Retinal pigment epithelial cell (primary cell): ENCODE measurements around the genes SULT1E1, SMR3A and AMTN.

DNA sequence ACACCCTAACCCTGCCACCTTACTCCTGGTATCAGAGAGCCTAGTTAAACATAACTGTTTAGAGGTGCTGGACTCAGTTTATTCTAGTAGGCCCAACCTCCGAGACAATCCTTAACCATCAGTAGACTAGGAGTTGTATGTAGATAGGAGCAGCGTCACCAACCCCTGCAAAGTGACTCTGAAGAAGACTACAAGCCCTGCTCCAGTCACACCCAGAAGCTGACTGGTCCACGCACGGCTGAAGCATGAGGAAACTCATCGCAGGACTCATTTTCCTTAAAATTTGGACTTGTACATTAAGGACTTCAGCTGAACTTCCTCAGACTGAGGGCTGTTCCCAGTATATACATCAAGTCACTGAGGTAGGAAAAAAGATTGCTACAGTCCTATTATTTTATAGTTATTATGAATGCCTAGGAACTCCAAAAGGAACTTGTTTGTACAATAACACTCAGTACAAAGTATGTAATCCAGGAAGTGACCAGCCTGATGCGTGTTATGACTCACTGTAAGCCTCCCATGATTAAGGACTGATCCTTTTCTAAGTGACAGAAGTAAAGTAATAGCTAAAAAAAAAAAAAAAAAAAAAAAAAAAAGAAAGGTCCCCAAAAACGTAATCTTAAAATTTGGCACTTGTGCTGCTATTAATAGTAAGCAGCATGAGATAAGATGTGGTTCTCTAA, 41.6 kb upstream of the UGT2B7 start:
- RRBS = no CpG with 5 or more reads among the region's 7 CpGs

- RRBS = no CpG with 5 or more reads among the region's 2 CpGs
Measured at GRCh38 chr4:69104901-69105153, 8.6 kb downstream of the UGT2B7 start.

DNA sequence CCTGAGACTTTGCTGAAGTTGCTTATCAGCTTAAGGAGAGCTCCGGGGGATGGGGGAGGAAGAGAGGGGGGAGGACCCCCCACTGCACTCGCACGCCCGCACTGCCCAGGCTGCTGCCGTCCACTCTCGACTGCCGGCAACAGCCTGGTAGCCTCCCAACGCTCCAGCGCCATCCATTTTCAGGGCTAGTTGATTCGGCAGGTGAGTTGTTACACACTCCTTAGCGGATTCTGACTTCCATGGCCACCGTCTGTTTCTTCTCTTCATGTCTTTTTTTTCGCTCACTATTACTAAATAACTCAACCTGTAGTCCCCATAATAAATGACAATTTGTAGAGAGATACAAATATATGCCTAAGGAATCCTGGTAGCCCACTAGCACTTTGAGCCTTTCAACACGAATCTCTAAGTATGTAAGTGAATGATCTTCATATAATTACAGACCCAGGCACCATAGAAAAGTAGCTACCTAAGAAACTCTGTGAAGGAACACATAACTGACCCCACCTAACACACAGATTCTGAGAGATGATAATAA, 64.9 kb downstream of the UGT2B4 start:
- RRBS = 97% methylated on average over 4 of the region's 14 CpGs

DNA sequence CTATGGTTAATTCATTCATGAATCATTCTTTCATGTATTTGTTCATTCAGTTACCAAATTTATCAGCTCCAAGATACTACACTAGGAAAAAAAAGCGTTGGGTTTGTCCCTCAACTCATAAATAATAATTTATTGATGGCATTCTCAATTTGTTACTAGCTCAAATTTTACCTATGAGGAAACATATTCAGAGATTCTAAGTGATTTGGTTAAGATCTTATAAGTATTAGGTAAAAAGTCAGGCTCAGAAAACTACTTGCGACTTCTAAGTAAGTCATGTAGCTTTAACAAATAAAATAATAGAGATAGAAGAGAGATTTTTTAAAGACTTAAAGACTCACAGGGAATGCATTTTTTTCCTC, 6.7 kb upstream of the SULT1B1 start:
- RRBS = no CpG with 5 or more reads among the region's 2 CpGs

DNA sequence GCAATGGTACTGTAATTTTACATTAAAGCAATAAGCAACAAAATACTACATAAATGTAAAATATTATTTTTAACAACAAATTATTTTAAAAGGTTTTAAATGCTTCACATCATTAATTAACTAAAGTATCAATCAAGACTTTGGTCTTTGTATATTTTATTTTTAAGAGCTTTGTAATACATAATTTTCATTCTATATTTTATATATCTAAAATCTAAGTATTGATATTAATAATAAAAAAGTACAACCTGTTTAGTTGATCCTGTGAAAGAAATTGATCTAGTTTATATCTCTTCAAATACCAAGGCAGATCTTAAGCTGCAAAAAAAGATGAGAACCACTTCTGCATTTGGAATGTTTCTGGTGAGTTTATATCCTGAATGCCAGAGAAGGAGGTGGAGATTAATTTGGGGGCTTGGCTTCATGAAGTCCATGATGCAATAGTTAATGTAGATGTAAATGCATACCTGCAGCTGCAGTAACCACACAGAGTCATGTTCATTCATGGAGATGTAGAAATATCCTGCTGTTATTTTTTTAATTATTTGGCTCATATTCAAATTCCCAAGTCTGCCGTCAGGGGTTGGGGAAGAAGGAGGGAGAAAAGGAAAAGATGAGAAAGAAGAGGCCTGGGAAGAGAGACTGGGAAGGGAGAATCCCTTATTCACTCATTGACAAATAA, at the start of gene SULT1E1:
SULT1E1 (minus strand) TSS at position 345 of the 682 bp plus-strand sequence.
- RRBS = no CpG with 5 or more reads among the region's 1 CpG

GRCh38 chr4:70197922-70198203, 2.3 kb downstream of the ODAM start:
- RRBS = no CpG with 5 or more reads among the region's 2 CpGs

DNA sequence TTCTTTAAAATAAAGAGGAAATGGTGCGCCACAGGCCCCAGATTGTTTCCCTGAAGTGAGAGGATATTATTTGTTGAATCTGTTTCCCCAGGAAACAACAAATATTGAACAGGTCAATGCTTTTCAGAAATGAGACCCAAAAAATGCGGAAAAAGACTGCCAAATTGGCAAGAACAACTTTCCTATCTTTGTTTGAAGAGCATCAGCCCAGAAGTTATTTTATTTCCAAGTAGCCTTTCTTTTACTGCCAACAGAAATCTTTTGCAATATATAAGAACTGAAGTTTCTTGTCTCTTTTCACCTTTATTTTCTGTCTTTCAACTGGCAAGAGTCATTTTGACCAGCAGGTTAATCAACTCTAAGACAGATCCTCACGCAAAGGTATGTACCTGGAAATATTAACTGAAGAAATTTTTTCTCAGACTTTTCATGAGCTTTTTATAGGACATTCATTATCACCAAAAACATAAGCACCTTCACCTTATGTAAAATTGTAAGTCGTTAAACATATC, at the start of gene SMR3A:
SMR3A (plus strand) TSS at position 299 of the 512 bp plus-strand sequence.
- RRBS = no CpG with 5 or more reads among the region's 4 CpGs

- RRBS = no CpG with 5 or more reads among the region's 3 CpGs
Measured at GRCh38 chr4:70518361-70518885, at the start of gene AMTN. AMTN (plus strand) TSS chr4:70518569.

- RRBS = no CpG with 5 or more reads among the region's 5 CpGs
Measured at GRCh38 chr4:70709409-70709857, 12.3 kb upstream of the RUFY3 start.

- RRBS = no CpG with 5 or more reads among the region's 5 CpGs
Measured at GRCh38 chr4:70844098-70844422, 4.4 kb upstream of the GRSF1 start.

GRCh38 chr4:71622413-71622929, 161.4 kb downstream of the GC start:
- RRBS = no CpG with 5 or more reads among the region's 1 CpG

GRCh38 chr4:72666821-72667447, 97.9 kb upstream of the ADAMTS3 start:
- RRBS = no CpG with 5 or more reads among the region's 11 CpGs

GRCh38 chr4:72896412-72897005, 173.0 kb downstream of the COX18 start:
- RRBS = no CpG with 5 or more reads among the region's 5 CpGs

DNA sequence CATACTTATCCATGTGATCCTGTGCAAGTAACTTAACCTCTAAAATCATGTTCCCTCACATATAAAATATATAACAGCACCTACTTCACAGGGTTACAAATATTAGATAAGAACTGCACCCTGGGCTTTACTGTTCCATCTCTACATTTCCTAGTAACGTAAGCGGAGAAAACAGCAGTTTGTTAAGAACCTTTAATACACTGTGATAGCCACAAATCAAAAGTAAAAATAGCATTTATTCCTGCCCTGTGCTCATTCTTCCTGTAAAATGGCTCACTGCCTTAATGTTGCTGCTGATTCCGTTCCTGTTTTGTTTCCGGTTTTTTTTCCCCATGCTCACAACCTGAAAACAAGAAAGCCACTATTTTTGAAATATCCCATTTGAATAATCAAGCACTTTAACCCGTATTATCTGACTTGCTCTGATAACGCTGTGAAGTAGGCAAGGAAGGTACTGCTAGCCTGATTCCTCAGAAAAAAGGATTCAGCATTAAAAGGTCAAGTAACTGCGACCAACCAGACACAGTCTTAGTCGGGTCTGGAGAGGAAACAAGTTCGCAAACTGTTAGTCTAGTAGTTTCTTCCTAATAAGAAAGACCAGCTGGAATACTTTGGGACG, 1.1 kb downstream of the COX18 start:
- RRBS = no CpG with 5 or more reads among the region's 10 CpGs

DNA sequence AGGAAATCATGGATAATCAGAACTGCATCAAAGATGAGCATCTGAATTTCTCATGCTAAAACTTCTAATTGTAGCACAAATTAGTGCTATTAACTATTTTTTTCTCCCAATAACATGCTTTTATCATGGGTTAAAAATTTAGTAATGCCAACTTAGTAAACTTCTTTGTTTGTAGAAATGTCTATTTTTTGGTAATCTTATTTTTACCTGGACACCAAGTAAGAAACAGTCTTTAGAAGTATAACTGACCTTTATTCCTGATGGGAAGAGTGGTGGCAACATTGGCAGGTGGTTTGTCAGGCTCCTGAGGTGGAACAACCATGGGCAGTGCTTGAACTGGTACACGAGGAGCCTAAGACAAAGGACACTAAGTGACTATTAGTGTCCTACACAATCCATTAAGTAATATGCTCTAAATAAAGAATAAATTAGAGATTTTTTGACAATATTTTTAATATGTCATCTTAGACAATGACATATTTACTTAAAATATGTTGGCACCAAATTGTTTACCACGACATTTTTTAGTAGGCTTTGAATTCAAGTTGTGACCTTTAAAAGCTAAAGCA, 72.1 kb upstream of the COX18 start:
- RRBS = no CpG with 5 or more reads among the region's 2 CpGs

DNA sequence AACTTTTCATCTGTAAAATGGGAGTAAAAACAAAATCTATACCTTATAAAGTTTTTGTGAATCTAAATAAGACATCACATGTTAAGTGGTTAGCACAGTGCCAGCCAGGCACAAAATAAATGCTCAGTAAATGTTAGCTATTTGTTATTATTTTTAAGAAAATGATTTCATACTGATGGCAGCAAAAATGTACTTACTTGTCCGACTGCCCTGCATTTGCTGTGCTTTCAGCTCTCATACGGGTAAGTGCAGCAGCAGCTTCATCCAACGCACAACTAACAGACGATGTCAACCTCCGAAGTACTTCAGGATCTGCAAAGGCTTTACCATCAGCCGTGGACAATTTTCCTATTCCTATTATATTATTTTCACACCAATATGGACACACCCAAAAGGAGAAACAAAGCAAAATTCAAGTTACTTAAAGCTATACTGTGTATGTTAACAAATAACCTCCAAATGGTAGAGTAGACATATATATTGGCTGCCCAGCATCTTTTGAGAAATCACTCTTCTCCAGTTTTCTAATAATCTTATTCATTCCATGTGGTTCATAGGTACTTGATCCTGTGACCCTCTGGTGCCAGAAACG, 91.6 kb upstream of the COX18 start:
- RRBS = no CpG with 5 or more reads among the region's 7 CpGs

DNA sequence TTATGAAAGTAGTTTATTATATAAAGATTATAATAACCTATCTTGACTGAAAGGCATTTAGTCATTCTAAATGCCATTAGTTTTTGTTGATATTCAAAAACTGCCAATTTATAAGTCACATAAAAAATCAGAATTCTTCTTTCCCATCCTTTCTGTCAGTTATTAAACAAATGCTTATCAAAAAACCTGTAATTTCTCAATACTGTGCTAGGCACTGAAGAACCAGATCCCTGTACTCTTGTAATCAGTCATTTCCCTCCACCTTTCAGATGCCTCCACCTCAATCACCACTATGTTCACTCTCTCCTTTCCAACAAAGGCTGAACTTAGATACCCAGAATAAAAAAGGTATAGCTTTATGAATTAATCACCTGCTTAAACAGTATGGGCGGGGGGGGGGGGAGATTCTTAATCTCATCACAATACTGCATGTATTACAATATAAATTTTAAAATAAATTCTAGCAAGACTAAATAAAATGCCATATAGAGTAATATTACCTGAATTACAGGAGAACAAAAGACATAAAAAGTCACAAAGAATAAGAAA, 57.9 kb downstream of the ANKRD17 start:
- RRBS = no CpG with 5 or more reads among the region's 1 CpG

DNA sequence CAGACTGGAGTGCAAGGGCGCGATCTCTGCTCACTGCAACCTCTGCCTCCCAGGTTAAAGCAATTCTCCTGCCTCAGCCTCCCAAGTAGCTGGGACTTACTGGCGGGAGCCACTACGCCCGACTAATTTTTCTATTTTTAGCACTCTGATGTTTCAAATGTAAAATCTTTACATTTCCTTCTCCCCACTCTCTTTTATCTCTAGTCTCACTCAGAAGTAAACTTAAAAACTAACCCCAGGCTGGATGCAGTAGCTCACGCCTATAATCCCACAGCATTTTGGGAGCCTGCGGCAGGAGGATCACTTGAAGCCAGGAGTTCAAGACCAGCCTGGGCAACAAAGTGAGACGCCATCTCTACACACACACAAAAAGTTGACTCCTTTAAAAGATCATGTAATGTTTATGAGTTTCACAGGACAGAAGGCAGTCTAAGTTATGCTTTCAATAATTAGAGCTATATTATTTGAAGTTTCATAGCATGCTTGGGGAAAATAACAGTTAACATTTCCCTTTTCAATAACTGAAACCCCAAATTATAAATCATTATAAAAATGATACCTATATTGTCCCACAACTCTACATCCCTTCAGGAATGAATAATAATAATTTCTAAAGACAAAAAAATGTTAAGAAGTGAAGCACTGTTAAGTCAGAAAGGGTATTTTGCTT, 7.7 kb downstream of the ANKRD17 start:
- RRBS = no CpG with 5 or more reads among the region's 8 CpGs

DNA sequence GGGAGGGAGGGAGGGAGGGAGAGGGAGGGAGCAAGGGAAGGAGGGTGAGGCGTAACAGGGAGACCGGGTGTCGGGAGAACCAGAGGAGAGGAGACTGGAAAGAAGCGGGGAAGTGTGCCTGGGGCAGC, 137 bp upstream of the ANKRD17 start:
- RRBS = no CpG with 5 or more reads among the region's 4 CpGs